Kidney (tissue), 2 donors: ENCODE measurements around the genes TMUB2, ATXN7L3 and RUNDC3A.

DNA sequence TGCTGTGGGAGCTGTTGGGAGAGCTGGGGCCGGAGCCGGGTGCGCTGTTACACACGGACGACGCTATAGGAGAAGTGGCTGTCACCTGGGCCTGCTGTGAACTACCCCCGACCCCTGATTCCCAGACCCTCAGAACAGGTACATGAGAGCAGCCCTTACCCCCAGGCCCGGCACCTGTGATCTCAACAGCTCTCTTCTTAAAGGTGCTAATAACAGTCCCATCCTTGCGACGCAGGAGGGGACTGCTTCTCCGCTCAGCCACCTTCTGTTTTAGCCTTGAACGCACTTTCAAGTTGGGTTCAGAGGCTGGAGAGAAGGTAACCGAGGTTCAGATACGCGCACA, 21.7 kb downstream of the G6PC3 start:
- PRO-cap = no peak
- RRBS = 100% methylated on average over 1 of the region's 15 CpGs

DNA sequence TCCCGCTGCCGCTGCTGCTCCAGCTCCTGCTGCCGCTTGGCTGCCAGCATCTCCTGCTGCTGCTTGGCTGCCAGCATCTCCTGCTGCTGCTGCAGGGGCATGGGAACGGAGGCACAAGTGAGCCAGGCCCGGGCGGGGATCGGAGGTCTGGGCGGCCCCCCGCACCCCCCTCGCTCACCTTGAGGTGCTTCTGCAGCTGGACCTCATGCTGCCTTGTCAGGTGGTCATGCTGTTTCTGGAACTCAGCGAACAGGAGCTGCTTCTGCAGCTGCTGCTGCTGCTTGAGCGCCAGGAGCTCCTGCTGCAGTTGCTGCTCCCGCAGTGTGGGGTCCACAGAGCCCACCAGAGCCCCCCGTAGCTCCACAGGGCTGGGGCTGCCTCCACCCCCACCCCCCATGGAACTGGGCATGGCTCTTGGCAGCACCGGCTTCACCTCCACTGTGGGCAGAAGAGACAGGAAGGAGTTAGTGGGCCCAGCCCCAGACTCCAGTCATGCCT, 22.9 kb downstream of the G6PC3 start:
- PRO-cap = no peak
- RRBS = no CpG with 5 or more reads among the region's 15 CpGs

DNA sequence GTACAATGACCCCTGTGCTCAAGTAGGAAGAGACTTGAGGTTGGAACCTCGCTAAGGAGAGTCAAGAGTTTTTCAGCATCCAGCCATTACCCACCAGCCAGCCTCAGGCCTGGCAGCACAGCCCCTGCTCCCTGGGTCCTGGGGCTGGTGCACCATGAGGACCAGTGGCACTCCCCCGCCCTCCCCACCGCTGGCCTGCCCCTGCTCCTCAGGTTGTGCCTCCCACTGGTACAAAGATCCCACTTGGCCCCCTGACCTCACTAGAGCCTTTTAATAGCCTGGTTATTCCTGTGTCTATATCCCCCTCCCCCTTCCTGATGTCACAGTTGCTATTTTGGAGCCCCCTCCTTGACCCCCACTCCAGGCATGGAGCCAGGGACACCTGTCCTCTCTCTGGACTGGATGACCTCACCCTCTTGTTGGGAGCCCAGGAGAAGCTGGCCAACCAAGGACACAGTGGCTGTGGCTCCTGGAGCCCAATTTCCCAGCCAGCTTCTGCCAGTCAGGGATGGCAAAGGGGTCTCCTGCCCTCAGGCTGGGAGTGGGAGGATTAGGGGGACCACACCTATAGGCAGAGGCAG, 11.2 kb downstream of the HDAC5 start:
- PRO-cap = no peak
- RRBS = no CpG with 5 or more reads among the region's 3 CpGs

- PRO-cap = bidirectional peak, plus-strand start at chr17:44186985, minus-strand start at chr17:44186714; bidirectional peak, plus-strand start at chr17:44187289, minus-strand start at chr17:44187146
- RRBS = 0% methylated on average over 4 of the region's 56 CpGs
Measured at GRCh38 chr17:44186791-44188031, at the start of gene TMUB2. Gene TMUB2 (plus strand): TSS chr17:44186972.

DNA sequence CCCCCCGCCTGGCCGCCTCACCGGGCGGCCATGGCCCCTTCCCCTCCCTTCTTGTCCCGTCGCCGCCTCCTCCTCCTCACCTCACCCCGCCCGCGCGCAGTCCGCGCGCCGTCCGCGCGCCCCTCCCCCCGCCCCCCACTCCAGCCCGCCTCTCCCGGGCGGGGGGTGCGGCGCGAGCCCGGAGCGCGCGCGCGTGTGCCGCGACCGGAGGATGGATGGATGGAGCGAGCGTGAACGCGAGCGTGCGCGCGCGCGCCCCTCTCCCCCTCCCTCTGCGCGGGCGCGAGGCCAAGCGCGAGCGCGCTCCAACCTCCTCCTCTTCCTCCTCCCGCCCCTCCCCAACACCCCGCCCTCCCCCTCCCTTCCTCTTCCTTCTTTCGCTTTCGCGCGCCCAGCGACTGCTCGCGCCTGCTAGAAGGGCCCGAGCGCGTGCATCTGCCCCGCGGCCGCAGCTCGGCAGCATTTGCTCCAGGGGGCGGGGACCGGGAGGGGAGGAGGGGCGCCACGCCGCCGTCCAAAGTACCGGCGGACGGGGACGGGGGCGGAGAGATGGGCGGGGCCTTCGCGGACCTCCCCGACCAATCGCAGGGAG, at the start of gene ATXN7L3:
Gene ATXN7L3 (minus strand): TSS at position 236 of the 592 bp plus-strand sequence.
- PRO-cap = bidirectional peak, plus-strand start at position 181 of the sequence, minus-strand start at position 274 of the sequence; bidirectional peak, plus-strand start outside the sequence, minus-strand start at position 437 of the sequence
- RRBS = 2% methylated on average over 16 of the region's 84 CpGs

GRCh38 chr17:44212509-44212967, 6.9 kb downstream of the UBTF start:
- PRO-cap = no peak
- RRBS = 28% methylated on average over 4 of the region's 23 CpGs

DNA sequence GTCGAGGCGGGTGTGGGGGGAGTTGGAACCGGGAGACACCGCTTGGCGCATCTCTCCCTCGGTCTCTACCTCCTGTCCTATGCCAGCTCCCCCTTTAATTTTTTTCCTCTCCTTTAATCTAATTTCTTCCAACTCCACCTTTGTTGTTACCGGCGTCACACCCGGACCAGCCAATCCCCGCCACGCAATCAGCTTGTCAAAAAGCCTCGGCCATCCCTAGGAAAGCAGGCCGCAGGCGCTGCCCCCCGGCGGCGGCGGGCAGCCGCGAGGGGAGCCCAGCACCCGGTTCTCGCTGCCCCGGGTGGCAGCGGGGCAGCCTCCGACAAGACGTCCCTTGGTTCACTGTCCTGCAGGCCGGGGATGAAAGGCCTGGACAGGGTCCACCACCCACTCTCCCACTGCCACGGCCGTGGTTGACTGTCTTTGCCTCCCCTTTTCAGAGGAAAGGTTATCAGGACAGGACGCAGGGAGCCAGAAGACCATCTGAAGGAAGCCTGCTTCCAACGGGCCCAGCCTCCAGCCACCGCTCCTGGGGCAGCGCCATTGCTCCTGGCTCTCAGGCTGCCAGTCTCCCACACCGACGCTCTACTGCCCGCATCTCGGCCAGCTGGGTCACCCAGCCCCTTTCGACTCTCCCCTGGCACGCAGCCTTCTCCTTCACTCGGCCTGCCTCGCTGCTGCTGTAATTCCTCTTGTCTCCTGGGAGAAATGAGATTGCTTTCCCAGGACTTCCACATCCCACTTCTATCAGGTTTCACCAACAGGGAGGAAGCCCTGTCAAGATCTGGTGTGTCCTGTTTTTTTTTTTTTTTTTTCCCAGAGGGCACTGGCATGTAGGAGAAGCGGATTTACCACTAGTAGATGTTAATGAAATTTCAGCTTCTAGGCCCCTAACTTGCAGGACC, 2.8 kb upstream of the UBTF start:
- PRO-cap = bidirectional peak, plus-strand start at position 234 of the sequence, minus-strand start at position 96 of the sequence
- RRBS = 1% methylated on average over 24 of the region's 42 CpGs

GRCh38 chr17:44223479-44224113, 4.1 kb upstream of the UBTF start:
- PRO-cap = no peak
- RRBS = no CpG with 5 or more reads among the region's 8 CpGs

DNA sequence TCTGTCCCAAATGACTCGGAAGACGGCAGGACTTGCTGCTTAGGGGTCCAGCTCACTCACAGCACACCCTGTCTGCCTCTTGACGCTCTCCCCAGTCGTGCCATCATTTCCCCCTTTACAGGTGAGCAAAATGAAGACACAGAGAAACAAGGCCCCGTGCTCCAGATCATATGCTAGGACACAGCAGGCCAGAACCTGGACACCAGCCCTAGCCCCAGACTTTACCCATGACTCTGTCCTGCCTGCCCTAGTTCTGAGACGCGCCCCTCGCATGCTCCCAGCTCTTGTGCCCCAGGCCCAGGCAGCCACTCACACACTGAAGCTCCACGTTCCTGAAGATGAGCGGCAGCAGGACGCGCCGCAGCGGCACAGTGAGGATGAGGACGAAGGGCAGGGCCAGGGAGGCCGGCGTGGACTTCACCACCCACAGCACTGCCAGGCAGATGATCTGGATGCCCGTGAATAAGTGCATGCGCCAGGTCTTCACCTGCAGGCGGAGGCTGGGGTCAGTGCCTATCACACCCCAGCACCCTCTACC, 17.0 kb downstream of the SLC4A1 start:
- PRO-cap = no peak
- RRBS = no CpG with 5 or more reads among the region's 20 CpGs

- PRO-cap = bidirectional peak, plus-strand start at chr17:44308584, minus-strand start at chr17:44308434
- RRBS = 3% methylated on average over 16 of the region's 63 CpGs
Measured at GRCh38 chr17:44307525-44308738, at the start of gene RUNDC3A. Gene RUNDC3A (plus strand): TSS chr17:44308601.

- PRO-cap = no peak
- RRBS = 1% methylated on average over 4 of the region's 15 CpGs
Measured at GRCh38 chr17:44308739-44308950, 244 bp downstream of the RUNDC3A start.

- PRO-cap = no peak
- RRBS = no CpG with 5 or more reads among the region's 7 CpGs
Measured at GRCh38 chr17:44320486-44320861, 4.1 kb downstream of the SLC25A39 start.

DNA sequence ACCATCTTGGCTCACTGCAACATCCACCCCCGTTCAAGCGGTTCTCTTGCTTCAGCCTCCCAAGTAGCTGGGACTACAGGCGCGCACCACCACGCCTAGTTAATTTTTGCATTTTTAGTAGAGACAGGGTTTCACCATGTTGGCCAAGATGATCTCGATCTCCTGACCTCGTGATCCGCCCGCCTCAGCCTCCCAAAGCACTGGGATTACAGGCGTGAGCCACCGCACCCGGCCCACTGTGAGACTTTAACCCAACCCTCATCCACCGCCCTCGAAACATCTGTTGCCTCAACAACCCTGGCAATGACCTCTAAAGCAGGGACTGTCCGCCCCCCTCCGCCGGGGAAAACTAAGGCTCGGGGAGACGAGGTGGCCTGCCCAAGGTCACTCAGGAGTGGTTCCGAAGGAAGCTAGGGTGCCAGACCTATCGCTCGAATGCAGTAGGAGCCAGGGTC, 890 bp downstream of the SLC25A39 start:
- PRO-cap = no peak
- RRBS = 15% methylated on average over 4 of the region's 22 CpGs

- PRO-cap = no peak
- RRBS = no CpG with 5 or more reads among the region's 6 CpGs
Measured at GRCh38 chr17:44511703-44512296, 8.6 kb upstream of the GPATCH8 start.

- PRO-cap = unidirectional peak, plus-strand start at chr17:44536195
- RRBS = no CpG with 5 or more reads among the region's 2 CpGs
Measured at GRCh38 chr17:44535904-44536271, 21.4 kb upstream of the FZD2 start.

- PRO-cap = no peak
- RRBS = 2% methylated on average over 9 of the region's 74 CpGs
Measured at GRCh38 chr17:44557660-44558359, 526 bp downstream of the FZD2 start.

DNA sequence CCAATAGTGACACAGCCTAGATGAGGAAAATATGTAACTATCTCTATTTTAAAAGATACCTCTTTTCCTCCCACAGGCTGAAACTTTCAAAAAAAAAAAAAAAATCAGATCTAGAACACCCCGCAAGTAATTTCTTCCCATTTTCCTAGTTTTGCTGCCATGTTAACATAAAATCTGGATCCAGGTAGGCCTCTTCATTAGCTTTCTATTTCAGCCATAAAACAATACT, 11.5 kb downstream of the CCDC43 start:
- PRO-cap = no peak
- RRBS = no CpG with 5 or more reads among the region's 1 CpG

GRCh38 chr17:44981260-44982011, 13.3 kb upstream of the C1QL1 start:
- PRO-cap = no peak
- RRBS = no CpG with 5 or more reads among the region's 12 CpGs

- PRO-cap = no peak
- RRBS = no CpG with 5 or more reads among the region's 5 CpGs
Measured at GRCh38 chr17:45073572-45074236, 12.6 kb downstream of the NMT1 start.

DNA sequence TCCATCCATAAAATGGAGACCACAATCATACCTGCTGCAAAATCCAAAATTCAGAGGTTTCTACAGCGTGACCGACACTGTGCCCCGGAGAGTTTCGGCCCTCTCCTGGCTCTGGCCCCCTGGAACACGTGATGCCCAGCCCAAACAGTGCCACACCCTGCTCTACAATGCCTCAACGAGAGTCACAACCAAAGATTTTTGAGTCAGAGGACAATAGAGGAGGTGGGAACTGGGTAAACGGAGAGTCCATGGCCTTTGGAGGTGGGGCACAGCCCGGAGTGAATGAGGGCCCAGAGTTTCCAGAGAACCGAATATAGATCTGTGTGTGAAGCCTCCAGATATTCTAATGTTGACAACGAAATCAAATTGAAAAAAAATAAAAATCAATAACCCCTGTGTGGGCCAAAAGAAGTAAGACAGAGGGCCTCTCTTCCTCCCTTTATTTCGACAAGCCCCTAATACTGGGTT, 9.6 kb downstream of the PLCD3 start:
- PRO-cap = no peak
- RRBS = 100% methylated on average over 1 of the region's 11 CpGs